ENCODE data around the gene BTG1.

DNA sequence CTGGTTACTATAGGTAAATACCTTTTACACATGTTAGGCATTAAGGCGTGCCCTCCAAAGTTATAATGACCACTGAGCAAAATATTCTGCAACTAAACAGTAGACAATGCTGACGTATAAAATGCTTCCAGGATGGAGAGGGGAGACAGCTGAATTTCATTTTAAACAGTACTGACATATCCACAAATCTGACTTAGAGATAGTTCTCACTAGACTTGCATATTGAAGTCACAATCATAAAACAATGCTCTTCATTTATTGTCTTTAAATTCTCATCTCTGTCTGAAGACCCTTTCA is 144.6 kb upstream of the DCN start:
- PRO-cap: no peak

DNA sequence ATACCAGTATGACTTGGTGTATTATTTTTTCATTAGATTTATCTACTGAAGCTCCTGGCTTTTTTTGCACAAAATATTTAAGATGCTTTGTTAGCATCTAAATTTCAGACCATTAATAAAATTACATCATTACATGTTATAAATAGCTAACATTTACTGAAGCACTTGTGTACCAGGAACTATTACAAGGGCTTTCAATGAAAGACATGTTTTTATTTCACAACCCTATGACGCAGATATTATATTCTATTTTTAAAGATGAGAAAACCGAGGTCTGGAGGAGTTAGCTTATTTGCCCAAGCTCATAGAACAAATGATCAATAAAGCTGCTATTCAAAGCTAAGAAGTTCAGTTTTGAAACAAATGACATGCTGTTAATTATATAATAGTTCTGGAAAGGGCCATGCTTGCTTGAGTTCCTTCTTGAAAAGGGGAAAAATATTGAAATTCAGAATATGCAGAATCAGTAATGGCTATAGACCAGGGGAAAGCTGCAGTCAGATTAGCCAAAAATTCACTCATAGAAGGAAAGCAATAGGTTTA is 420.5 kb upstream of the DCN start:
- PRO-cap: no peak

GRCh38 chr12:91721008-91721322 is 424.7 kb downstream of the BTG1 start:
- PRO-cap: no peak

- PRO-cap: no peak
Measured at GRCh38 chr12:91926757-91927200, 218.9 kb downstream of the BTG1 start.

DNA sequence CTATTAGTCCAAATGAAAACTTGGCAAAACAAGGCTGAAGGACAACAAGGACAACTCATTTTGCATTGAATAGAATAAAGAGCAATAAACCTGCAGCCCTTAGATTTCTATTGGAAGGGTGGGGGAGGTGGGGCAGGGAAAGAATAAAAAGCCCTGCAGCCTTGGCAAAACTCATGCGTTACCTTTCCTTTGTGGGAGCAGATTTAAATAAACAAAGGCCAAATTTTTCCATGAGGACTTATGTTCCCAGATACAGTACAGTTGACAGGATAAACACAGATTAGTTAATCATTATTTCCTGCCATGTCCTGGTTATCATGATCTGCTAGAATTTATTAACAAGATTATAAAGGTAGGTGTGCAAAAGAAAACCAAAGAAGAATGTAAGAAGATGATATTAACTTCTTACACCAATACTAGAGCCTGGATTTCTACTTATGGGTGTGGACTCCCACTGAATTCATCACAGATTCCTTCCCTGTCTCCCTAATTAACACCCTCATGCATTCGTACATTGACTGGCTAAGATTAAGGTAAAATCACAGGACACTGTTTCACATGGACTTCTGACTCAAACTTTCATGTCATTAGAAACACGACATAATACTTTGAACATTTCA is 46.6 kb downstream of the BTG1 start:
- PRO-cap: no peak

- PRO-cap: no peak
Measured at GRCh38 chr12:92107179-92107710, 38.4 kb downstream of the BTG1 start.

GRCh38 chr12:92122812-92123444 is 22.7 kb downstream of the BTG1 start:
- PRO-cap: no peak

DNA sequence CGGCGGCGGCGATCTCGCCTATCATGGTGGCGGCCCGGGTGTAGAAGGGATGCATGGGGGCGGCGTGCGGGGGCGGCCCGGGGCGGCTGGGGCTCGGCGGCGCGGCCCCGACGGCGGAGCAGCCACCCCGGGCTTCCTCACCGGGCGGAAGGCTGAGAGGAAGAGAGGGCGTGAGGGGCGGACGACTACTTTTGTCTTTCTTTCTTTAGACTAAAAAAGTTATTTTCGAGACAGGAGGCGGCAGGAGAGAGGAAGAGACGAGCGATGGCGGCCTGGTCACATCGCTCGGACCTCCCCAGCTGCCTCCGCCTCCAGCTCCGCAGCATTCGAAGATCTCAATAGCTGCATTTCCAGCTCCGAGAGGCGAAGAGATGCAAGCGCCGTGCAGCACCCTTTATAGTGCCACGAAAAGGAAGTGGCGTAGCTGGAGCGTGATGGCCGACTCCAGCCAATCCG is at the start of gene BTG1:
TSS of gene BTG1 (minus strand) at position 366 of the 456 bp plus-strand sequence.
- PRO-cap: bidirectional peak, plus-strand start outside the sequence, minus-strand start at position 368 of the sequence

GRCh38 chr12:92437348-92437903 is 265.4 kb upstream of the PLEKHG7 start:
- PRO-cap: no peak

DNA sequence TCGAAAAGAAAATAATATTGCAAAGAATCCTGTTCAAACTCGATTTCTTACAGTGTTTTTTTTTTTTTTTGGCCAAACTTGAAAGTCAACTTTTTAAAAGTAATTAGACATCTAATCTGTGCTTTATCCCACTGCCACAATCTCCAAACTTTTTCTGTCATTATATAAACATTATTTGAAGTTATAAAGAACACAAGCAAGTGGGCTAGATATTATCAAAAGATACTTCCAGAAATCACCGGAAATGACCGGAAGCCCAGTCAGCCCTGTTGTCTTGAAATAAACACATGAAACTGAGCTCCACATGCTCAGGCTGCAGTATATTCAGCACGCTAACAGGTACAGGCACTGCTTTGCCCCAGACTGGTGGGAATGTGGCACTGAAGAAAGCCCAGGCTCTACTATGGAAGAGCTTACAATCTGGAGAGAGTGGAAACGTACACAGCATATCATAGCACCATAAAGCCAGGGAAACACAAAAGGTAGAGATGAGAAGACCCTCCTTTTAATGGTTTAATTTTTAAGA is 158.9 kb upstream of the PLEKHG7 start:
- PRO-cap: no peak

DNA sequence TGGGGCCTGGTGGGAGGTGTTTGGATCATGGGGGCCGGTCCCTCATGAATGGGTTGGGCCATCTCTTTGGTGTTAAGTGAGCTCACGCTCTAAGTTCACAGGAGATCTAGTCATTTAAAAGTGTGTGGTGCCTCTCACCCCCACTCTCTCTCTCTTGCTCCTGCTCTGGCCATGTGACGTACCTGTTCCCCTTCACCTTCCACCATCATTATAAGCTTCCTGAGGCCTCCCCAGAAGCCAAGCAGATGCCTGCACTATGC is 141.7 kb upstream of the PLEKHG7 start:
- PRO-cap: no peak

DNA sequence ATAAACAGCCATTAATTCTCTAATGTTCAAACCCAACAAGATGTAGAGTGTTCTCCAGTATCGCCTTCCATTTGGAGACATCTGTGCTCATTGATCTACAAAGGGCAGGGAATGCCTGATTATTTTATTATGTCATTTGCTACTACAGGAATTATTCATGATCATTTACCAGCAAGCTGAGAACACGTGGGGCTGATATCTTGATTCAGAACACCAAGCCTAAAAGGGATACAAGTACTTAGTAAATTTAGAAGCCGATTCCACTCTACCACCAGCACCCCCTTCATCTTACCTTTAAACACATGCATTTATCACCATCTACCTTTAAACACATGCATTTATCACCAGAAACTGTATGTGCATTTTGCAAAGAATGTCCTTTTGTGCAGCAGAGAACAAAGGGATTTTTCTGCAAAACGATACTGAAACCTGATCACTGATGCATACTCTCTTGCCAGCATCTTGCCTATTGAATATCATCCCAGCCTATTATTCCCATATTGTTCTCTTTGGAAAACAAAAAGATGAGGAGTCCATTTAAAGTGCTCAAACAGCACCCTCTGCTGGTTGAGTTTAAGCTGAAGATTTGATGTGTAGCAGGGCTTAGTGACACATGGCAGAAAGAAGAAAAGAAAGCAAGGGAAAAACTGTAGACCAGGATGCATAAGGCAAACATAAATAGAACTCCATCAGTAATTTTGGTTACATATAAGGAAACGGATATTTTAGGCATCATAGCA is 132.6 kb upstream of the PLEKHG7 start:
- PRO-cap: no peak

DNA sequence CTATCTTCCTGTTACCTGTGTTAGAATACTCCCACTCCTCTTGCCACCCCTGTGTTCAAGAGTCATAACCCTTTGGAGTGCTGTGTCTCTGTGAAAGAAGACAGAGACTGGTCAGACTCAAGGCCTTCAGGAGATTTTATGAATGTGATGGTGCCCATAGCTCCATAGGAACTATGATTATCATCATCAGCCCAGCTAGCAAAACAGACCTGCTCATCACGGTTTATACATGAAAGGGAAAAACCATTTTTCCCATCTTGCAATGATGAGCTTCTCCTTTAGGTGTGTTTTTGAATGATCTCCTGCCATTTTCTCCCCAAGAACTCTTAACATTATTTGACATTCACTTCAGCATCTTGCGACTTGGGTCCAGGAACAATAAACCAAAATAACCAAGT is 113.1 kb upstream of the PLEKHG7 start:
- PRO-cap: no peak

DNA sequence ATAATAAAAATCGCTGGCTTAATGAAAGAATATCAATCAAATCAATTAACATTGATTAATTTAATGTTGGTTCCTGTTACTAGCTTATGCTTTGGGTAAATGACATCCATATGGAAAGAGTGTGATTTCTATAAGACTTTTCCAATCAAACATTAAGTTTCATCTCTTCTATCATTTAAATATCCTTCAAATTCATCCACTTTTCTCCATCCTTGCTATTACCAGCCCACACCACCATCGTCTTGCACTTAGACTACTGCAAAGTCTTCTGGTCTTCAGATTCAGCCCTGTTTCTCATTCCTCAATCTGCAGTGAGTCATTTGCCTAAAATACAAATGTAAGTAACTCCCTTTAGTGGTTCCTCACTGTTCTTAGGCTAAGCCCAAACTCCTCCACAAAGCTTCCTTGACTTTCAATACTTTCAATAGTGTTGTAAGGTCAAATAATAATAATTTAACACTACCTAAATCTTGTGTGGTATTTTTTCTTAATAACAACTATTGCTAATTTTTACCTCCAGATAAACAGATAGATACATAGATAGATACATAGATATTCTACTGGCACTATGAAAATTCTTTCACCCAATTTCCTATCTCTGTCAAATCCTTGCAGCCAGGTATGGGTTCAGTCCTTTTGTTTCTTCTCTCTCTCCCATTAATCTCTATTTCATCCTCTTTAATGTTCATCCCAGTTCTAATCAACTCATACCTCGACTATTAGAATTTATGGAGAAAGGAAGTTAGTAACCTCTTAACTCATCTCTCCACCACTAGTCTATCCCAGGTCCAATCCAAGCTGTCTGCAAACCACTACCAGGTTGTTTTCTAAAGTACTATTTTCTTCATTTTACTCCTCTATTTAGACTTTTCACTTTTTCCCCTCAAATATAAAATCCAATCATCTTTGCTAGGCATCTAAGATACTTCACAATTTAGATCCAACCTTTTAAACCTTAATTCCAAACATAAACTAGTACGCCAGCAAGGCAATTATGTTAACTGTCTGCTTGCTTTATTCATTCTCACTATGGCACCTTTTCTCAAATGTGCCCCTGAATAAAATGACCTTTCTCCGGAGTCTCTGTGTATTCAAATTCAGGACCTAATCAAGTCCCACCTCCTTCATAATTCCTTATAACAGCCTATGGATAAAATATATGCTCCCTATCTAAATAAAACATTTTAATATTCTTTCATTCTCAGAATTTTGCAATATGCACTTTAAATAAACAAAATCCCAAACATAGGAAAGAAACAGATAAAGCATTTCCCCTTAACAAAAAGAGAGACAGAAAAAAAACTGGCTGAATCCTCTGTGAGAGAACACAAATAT is 83.6 kb downstream of the PLEKHG7 start:
- PRO-cap: no peak

GRCh38 chr12:92824461-92825080 is 104.5 kb downstream of the EEA1 start:
- PRO-cap: no peak

DNA sequence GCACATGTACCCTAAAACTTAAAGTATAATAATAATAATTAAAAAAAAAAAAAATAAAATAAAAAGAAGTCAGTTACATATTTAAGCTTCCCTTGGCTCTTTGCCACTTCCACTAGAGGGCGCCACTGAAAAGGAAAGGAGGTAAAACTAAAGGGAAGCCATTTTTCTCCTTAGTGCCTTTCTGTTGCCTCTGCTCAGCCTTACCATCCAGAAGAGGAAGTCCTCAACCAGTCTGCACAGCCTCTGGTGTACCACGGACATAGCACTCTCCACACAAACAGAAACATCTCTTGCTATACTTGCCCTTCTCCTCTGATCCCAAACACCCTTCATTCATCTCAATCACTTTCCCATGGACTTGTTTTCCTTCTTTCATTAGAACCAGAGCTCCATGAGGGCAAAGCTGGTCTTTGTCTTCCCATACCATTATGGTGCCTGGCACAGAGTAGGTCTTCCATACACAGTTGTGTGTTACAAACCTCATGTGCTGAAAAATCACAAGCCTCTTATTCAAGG is 169.0 kb upstream of the EEA1 start:
- PRO-cap: no peak

GRCh38 chr12:93155977-93156646 is 221.6 kb upstream of the NUDT4 start:
- PRO-cap: no peak

DNA sequence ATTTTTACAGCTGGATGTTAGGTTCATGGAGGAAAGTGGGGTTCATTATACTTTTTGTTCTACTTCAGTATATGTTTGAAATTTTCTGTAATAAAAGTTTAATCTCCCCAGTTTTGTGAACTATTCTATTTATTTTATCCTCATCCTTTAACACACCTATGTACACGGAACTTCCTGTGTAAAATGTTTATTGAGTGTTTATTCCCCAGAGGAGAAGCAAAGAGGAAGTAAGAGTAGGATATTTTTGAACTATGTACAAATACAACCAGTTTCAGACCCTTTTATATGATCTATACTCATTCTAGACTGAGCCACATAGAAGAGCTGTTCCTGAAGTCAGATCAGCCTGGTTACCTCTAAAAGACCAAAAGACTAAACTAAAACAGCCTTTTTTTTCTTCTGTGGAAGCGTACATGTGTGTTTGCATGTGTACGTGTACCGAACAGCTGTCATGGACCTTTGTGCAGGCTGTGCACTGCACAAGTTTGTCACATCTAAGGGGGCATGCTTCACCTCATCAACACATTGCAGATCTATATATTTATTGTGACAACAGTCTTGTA is 210.9 kb upstream of the NUDT4 start:
- PRO-cap: no peak

- PRO-cap: unidirectional peak, plus-strand start at chr12:93378411; bidirectional peak, plus-strand start at chr12:93378771, minus-strand start at chr12:93378724
Measured at GRCh38 chr12:93378282-93379321, 877 bp downstream of the NUDT4 start.

DNA sequence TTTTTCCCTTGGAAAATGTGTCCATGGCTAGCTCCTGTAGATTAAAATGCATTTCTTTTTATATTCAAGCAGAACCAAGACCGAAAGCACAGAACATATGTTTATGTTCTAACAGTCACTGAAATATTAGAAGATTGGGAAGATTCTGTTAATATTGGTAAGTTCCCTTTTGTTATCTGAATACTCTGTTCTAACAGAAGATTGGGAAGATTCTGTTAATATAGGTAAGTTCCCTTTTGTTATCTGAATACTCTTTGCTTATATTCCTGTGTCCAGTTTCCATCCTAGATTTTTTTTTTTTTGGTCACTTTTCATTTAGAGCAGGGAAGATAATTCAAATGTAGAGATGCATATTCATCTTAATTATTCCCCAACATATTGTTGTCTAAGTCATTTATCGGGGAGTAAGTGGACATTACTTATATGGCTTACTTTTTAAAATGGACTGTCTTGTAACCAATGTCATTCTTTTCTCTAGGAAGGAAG is 21.0 kb downstream of the NUDT4 start:
- PRO-cap: no peak

All from jejunum (tissue), 1 donor.